Measurements from ENCODE around the gene AKIP1.

- PRO-cap: no peak
Observed at GRCh38 chr11:8035037-8035940, 45.7 kb upstream of the TUB start.

DNA sequence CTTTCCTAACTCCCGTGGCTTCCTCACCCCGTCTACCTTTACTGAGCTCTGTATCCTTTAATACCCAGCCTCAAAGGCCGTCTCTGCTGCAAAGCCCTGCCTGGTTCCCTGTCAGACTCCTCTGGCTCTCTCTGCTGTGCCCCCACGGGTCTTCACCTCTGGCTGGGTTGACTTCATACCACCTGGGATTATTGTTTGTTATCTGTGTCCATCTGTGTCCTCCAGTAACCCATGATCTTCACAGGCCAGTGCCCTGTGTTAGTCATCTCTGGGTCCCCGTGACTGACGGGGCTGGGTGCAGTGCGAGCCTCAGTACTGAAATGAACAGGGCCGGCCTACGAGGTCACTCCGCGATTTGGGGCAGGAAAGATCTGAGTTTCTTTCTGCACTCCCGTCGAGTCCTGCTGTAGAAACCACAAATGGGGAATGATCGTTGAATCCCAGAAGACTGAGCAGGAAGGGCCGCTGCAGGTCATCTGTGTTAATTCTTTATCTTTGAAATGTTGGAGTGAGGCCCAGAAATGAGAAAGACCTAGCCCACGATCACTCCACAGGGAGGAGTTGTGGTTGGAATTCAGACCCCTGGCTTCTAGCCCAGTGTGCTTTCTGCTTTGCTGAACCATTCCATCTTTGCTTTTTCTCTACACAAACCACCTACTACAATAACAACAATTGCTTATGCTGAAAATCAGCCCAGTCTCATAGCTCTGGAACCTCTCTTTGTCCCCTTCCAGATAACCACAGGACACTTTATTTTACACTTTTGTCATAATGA lies 12.2 kb upstream of the TUB start:
- PRO-cap: no peak

GRCh38 chr11:8482053-8482424 lies 112.0 kb downstream of the STK33 start:
- PRO-cap: no peak

DNA sequence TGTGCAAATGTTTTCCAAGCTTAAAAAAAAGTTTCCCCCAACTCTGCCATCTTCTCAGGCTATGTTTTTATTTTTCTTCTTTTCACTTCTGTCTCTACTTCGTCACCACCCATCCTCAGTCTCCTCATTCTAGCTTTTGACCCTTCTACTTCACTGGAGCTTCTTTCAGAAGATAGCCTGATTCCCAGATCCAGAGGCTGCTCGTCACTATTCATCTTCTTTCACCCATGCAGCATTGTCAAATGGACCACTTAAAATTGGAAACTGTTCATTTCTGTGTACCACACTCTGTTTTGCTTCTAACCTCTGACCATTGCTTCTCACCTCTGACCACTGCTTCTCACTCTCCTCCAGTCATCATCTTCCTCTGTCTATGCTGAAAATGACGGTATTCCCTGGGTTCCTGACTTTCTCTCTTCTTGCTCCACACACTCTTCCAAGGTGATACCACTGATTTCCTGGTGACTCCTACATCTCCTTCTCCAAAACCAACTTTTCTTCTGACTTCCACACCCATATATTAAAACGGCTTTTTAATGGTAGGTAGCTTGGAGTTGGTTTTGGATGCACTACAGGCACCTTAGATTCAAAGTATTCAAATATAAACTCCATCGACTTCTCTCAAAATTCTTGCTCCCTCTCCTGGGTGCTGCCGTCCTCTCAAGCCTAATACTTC lies 37.7 kb downstream of the TRIM66 start:
- PRO-cap: no peak

- PRO-cap: no peak
Observed at GRCh38 chr11:8658170-8659073, 24.0 kb downstream of the TRIM66 start.

DNA sequence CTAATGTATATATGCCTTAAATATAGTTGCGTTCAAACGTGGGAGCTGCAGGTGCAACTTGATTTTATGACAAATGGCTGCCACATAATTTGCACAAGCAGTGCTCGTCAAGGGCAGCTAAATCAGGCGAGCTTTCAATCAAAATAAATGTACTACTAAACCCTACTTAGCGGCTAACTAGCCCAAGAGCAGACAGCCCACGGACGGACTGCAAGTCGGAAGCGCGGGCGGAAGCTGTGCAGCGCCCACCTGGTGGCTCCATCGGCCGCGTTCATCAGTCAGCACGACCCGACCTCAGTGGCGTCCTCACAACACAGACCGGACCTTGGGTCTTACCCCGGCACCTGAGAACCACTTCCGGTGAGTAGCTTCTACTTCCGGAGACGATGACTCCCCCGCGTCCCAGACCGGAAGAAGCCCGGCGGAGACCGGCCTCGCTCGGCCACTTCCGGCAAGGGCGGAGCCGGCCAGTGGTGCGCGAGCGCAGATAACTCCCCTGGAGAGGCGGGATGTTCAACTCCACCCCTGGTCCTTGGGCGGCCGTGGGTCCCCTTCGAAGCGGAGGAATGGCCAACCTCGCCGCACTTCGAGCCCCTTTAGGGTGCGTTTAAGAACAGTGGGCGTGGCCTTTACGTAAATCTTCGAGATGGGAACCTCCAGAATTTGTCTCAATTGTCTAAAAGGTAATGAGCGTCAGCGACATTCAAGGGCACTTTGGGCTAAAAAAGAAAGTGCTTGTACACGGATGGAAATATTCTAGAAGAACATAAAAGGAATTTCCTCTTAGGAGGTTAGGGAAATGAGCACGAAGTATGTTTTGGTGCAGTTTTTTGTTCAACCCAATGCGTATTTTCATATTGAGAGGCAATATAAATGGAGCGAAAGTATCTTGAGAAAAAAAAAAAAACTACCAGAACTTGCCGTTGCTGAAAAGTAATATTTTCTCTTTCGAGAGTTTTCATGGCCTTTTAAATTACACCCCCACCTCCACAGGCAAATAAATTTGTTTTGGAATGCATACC lies 6.3 kb downstream of the RPL27A start:
- PRO-cap: bidirectional peak, plus-strand start at position 306 of the sequence, minus-strand start at position 334 of the sequence

DNA sequence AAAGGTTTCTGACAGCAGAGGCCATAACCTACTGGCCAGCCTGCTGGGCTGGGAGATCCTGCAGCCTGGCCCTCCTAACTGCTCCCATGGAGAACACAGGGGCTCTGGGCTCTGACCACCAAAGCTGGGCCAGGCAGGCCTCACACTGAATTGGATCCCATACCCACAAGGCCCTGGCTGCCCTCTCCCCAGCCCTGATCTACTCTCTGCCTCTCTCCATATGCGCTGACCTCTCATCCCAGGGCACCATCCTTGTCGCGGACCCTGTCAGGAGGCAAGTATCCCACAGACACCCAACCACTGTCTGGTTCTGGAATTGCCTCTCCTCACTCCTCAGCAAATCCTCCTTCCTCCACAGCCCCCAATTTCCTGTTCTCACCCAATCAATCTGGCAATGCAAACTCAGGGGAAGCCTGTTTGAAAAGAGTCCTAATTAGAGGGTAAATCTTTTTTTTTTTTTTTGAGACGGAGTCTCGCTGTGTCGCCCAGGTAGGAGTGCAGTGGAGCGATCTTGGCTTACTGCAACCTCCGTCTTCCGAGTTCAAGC lies 33.7 kb downstream of the RPL27A start:
- PRO-cap: no peak

DNA sequence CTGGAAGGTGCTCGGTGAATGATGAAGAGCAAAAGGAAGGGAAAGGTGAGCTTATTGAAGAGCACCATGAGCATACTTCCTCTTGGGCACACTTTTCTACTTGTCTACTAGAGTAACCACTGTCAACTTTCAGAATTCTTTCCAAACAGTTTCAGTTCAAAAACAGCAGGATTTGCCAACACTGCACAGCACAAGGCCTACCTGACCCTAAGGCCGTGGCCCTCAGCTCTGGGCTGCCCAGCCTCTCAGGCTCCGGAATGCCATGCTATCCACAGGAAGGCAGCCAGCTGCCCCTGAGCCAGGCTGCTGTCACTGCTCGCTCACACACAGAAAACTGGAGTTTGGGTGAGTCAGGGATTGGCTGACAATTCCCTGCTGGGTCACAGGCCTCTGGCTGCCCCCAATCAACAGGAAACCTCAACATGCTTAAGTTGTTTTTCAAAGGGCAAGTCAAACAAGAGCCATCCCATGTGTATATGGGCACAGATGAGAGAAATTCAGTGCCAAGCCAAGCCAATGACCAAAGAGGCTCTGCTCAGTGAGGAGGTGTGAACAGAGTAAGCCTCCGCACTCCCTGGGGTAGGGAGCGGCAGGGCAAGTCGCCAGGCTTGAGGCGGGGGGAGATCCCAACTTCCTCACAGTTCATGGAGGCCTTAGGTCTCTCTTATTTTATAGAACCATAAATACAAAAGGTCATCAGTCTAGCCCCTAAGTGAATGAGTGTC lies 50.2 kb downstream of the RPL27A start:
- PRO-cap: no peak

DNA sequence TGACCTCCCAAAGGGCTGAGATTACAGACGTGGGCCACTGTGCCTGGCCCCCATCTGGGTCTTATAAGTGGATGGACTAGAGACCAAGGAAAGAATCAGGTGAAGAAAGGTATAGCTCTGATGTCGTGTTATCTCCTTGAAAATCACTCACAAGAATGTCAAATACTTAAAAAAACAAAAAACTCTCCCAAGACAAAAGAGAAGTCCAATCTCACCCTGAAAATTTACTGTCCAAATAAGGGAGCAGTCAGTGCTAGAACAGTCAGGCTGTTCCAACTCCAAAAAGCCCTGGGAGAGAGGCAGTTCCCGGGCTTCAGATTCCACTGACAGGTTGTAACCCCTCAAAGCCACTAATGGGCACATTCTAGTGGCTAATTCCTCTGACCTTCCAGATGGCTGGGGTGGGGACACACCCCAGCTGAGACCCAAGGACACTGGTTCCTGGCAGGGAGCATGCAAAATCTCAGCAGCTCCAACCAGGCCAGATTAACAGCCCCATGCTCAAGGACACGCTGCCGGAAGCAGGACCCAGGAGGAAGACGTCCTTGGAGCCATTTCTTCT lies 35.3 kb downstream of the DENND2B start:
- PRO-cap: no peak

DNA sequence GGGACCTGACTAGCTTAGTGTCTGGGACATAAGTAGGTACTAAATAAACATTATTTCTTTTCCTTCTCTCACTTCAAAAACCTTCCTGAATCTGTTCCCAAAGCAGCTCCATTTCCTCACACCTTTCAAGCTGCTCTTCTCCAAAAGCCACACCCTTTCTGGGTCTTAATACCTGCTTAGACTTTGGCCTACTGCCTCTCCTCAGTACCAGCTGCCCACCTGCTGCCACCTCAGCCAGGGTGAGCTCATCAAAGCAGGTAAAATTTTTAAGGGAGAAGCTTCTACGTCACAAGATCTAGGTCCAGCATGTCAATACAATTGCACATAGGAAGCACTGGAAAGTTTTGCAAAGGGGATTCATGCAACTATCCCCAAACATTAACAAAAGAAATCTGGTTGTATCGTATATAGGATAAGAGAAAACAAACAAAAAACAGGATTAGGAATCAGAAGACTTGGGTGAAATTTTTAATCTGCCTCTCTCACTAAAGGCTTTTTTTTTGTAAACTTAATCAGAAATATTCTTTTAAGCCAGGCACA lies 19.4 kb downstream of the DENND2B start:
- PRO-cap: no peak

DNA sequence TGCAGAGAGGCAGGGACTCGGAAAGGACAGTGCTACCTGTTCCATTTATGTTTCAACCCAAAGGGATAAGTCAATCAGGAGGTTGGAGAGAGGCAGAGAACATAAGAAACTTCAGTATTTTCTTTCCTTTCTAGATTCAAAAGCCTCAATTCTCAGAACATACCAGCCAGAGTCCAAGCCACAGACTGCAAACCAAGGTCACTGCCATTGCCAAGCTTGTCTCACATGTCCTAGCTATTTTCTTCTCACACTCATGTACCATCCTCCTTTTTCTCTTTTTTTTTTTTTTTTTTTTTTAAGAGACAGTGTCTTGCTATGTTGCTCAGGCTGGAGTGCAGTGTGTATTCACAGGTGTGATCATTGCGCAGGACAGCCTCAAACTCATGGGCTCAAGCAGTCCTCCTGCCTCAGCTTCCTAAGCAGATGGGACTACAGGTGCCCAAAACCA lies 11.2 kb downstream of the DENND2B start:
- PRO-cap: no peak

DNA sequence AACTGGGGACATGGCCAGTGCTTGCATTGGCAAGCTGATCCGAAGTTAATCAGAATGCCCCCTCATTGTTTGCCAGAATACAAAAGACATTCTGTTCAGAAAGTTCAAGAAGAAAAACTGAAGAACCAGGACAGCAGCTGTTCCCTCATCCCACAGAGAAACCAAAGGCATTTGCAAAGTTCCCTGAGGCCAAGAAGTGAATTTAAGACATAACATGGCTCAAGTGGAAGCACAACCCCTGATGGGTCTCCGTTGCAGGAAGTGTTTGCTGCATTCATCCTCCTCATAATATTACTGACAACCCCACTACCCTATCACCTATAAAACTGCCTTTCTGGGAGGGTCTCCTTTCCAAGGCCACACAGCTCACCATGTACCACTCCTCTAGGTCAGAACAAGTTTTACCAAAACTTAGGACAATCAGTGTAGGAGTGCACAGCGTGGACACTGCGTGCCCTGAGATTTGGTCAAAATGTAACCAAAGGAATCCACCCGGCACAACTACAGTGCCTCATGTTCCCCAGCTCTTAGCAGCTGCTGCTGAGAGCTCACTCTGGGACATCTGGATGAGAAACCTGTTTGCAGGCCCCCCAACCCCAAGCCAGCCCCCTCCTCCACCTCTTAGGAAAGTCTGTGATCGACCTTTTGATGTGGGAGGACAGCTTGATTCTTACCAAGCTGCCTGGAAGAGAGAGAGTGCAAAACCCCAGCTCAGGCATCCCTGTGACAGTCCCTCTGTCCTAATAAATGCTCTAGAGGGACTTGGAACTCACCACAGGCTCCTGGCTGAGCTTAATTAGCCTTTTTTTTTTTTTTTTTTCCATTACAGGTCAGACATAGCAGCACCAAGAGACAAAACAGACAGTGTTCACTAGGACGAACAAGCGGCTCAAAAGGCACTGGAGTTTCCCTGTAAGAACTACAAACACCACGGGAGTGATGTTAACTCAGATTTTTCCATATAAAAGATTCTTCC lies 938 bp downstream of the DENND2B start:
- PRO-cap: no peak

DNA sequence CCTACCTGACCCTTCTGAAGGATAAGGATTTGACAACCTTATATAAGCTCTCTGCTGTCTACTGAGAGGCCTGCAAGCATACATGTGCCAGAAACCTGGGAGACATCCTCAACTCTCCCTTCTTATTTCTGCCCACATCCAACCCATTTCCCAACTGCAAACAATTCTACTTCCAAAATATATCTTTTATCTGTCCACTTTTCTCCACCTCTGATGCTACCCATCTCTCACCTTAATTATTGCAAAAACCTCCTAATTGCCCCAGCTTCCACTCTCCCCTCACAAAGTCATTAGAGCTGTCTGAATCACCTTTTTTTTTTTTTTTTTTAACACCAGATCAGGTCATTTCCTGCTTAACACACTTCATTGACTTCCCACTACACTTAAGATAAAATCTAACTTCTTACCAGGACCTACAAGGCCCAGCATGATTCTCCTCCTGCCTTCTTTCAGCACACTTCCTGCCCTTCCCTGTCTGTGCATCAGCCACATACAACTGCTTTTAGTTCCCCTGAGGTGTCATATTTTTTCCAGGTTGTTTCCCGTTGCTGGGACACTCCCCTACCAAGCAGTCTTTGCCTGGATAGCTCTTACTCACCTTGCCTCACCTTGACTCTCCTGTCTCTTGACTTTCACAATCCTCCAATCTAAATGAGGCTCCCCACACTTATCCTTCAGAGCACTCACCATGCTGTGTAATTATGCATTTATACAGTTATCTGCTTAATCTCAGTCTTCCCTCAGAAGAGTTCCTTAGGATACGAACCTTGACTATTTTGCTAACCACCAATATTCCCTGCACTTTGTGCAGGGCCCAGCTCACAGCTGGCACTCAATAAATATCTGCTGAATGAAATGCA lies 3.7 kb upstream of the DENND2B start:
- PRO-cap: no peak

DNA sequence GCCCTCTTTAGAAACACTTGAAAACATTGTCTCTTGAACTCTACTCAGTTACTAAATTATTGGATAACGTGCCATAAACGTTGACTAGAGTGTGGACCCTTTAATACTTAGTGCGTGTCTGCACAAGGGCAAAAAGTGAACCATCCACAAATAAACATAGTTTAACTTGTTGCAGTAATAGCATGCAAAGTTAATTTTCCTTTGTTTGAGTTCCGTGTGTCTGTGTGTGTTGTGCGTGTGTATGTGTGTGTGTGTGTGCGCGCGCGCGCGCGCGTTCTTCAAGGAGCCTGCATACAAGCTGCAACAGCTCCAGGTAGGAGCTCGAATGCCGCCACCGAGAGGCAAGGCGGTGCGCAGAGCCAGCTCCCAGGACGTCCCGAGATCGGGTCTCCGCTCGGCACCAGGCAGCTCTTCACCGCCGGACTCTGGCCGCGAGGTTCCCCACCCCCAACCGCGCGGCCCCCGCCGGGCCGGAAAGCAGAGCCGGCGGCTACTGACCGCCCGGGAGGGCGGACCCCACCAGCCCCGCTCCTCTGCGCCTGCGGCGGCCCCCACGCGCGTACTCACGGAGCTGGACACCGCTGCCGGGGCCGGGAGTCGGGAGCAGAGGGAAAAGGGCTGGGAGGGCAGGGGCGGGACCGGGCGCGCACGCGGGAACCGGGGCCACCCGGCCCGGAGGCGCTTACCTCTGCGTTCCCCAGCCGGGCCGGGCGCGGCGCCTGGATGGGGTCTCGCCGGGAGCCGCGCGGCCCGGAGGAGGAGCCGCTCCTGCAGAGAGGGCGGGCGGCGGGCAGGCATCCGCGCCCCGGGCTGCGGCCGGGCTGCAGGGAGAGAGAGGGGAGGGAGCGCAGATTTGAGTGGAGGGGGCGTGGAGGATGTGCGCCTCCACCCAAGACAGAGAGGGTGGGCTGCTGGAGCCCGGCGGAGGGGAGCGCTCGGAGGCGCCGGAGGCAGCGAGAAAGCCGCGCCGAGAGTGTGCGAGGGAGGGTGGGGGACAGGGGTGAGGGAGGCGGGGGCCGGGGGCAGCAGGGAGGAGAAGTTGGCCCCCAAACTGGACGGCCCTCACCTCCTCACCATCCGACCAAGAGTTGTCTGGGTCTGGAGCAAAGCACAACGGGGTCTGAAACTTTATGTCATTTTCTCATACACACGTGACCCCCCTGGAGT lies 40.3 kb upstream of the AKIP1 start:
- PRO-cap: bidirectional peak, plus-strand start outside the sequence, minus-strand start at position 1,103 of the sequence

DNA sequence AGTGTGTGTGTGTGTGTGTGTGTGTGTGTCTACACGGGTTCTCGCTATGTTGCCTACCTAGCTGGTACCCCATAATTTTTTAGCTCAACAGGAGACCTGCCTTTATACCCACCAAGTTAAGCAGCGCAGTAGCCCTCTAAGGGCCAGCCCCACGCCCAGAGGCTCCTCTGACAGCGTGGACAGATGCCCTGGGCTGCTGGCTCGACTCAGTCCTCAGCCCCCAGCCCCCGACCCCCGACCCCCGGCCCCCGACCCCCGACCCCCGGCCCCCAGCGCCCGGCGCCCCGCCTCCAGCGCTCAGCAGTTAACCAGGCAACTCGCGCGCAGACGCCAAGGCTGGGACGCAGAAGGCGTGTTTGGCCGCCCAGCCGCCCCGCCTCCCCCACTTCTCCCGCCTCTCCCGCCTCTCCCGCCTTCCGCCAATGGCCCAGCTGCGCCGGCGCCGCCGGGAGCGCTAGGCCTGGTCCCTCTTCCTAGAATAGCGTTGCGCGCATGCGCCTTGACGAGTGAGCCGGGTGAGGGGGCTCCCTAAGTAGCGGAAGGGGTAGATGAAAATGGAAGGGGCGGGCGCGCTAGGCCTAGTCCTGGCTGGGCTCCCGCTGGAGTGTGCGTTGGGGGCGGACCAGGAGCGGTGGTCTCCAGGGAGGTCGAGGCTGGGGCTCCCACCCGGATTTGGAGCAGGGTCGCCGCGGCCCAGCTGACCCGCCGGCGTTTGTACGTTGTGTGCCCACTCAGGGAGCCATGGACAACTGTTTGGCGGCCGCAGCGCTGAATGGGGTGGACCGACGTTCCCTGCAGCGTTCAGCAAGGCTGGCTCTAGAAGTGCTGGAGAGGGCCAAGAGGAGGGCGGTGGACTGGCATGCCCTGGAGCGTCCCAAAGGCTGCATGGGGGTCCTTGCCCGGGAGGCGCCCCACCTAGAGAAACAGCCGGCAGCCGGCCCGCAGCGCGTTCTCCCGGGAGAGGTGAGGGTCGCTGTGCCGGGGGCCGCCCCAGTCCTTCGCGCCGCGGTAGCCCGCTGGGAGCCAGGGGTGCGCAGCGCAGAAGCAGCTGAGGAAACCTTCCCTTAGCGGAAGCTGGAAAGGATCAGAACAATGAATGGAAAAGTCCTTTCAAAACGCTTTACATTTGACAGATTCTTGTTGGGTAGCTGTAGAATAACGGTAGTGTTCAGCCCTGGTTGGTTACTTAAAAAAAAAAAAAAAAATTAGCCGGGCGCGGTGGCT lies at the start of gene AKIP1:
Gene AKIP1 (plus strand): TSS at position 481 of the 1,224 bp plus-strand sequence.
- PRO-cap: bidirectional peak, plus-strand start at position 579 of the sequence, minus-strand start at position 323 of the sequence

DNA sequence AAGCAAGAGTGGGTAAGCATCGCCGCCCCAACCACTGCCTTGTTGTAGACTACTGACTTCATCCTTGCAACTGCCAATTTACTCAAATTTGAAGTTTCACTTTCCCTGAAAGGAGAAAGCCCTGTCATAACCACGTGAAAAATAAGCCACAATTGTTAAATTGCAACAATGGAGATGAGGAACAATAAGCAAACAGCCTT lies 30.6 kb downstream of the SCUBE2 start:
- PRO-cap: no peak

GRCh38 chr11:9160649-9161077 lies 69.3 kb upstream of the SCUBE2 start:
- PRO-cap: no peak

DNA sequence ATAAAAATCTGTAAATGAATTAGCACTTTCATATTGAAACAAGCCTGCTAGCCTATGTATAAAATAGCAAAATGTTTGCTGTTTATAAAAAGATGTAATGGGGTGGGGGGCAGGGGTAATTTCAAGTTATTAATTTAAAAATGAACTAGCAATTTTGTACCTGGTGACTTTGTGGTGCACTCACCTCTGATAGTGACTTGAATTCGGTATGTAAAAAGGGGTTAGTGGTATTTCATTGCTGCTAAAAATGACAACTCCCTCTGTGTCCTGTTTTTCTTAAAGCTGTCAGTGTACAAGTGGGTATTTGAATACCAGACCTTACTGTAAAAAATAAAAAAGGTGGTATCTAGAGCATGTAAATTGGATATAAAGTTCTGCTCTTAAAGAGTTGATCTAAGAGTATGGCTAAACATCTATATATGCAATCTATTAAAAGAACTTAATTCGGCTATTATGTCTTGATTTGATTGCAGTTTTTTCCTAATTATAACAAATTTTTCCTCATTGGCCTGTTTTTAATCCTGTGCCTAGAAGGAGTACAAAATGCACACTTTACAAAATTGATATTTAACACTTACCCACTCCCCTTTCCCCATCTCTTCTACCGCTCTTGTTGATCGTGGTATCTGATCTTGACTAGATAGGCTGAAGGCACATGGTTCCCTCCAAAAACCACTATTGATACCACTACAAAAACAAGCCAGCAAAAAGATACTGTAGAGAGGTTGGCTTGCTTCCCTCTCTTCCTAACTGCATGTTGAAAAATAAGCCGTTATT lies 14.8 kb upstream of the ZNF143 start:
- PRO-cap: no peak

DNA sequence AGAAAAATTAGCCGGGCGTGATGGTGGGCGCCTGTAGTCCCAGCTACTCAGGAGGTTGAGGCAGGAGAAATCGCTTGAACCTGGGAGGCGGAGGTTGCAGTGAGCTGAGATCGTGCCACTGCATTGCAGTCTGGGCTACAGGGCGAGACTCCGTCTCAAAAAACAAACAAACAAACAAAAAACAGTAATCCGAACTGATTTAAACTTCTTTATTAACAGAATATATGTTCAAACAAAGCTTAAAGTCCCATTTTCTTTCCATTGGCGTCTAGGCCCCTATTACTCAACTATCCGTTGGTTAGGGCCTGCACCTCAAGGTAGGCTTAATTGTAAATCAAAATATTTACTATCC lies 1.5 kb upstream of the ZNF143 start:
- PRO-cap: no peak

DNA sequence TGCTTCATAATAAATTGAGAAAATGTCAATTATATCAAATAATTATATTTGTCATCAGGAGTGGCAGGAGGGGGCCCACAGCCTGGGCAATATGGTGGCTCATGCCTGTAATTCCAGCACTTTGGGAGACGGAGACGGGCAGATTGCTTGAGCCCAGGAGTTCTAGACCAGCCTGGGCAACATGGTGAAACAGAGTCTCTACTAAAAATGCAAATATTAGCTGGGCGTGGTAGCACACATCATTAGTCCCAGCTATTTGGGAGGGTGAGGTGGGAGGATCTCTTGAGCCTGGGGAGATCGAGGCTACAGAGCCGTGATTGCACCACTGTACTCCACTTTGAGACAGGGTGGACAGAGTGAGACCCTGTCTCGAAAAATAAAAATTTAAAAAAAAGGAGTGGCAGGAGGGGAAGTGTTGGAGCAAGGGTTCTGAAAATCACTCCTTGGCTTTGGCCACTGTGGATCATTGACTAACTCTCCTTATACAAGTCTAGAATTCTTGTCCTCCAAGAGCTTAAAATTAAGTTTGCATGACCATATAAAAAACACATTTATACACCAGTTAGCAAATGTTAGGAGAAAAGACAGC lies 2.4 kb upstream of the WEE1 start:
- PRO-cap: no peak